Caco-2 (cell line): ENCODE measurements around a stretch of chr16.

GRCh38 chr16:81638423-81639033 is 140.6 kb upstream of the PLCG2 start:
- PRO-cap: no peak
- RRBS: 89% methylated on average over 5 of the region's 16 CpGs

DNA sequence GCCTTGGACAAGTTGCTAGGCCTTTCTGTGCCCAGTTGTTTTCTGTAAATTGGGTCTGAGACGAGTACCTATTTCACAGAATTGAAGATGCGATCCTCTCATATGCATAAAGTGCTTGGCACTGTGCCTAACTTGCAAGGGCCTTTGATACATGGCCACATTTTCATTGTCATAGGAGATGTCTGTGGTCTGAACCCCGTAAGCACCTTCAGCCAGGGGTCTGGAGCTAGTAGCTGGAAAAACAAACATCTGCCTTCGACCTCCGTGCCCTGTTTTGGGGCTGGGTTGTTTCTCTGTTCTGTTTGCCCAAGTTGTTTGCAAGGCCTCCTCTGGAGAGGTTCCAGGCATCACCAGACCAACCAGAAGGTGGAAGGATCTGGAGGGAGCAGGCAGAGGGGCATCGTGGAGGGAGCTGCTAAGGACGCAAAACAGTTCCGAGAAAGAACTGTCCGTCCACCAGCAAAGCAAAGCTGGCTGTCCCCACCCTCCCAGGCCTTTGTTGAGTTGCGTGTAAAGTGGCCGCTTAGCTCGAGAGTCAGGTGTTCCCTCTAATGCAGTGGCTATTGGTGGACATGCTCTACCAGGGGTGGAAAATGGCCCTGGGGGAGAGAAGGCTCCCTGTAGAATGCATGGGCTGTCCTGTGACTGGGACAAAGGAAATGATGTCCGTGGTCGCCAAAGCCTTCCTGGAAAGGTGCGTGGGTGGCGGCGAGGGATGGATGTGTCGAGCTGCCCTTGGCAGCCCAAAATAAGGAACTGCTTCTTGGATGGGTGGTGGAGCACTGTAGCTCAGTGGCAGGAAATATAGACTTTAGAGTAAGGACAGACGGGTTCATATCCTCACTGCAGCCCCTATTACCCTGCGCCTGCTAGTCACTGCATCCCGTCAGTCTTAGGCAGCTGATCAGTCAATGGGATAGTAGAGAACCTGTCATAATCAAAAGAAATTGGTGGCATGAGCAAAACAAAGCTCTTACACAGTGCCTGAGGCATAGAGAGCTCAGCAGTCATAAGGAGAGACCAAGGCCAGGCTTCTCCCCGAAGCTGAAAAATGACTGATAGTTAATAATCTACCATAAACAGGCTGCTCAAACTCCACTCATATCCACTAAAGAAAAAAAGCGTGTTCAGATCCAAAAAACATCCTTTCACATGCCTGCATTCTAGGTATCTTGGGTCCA is 123.8 kb upstream of the PLCG2 start:
- PRO-cap: no peak
- RRBS: no CpG with 5 or more reads among the region's 23 CpGs

DNA sequence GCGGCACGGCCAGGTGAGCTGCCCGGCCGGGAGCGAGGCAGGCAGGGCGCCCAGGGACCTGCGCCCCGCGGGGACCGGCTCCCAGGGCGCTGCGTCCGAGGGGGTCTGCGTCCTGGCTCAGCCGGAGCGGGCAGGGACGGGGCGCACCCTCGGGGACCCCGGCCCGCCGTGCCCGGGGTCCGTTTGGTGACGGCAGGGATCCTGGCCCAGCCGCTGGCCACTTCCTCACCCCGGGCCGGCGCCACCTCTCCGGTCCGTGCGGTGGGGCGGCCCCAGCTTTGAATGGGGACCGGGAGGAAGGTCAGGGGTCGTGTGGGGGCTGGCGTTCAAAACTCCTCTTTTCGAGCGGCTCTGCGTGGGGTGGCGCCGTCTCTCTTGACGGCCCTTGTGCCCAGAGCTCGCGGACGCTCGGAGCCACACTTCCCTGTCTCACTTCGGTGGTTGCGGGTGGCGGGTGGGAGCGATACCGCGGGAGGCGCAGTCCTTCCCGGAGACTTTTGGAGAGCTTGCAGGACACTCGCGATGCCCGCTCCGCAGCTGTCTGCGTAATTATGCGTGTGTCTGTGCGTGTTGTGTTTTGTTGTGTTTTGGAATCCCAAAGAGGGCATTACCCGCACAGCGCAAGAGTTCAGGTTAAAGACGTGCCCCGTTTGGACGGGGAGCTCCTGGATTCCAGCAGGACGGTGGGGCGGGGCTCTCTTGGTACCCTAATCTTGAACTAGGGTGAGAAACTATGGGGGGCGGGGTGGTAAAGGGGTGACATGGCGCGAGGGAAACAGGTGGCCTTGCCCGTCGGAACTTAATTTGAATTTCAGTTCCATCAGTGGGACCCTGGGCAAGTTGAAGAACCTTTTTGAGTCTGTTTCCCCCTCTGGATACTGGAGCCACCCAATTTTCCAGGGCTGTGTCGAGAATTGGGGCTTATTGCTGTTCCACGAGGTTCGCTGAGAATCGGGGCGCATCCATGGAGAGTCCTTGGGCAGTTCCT is 615 bp downstream of the PLCG2 start:
- PRO-cap: no peak
- RRBS: 3% methylated on average over 26 of the region's 78 CpGs

GRCh38 chr16:81946009-81946594 is 65.2 kb downstream of the SDR42E1 start:
- PRO-cap: no peak
- RRBS: no CpG with 5 or more reads among the region's 7 CpGs

DNA sequence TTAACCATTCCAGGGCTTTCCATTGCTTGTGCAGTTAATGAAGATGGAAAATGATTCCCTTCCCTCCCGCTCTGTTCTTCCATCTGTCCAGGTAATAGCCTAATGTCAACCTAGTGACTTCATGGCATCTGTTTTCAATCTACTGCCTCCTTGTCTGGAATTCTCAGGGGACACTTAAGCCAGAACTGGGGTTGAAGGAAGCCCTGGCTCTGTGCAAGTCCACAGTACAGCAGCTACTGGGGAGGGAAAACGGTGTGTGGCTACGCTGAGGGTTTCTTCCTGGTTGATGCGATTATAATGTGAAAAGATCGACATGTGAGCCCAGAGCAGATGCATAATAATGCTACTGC is 206.8 kb downstream of the CDH13 start:
- PRO-cap: no peak
- RRBS: no CpG with 5 or more reads among the region's 5 CpGs

- PRO-cap: no peak
- RRBS: no CpG with 5 or more reads among the region's 5 CpGs
Observed at GRCh38 chr16:83288883-83289233, 518.9 kb upstream of the HSBP1 start.

GRCh38 chr16:83912979-83913555 is 14.2 kb downstream of the MLYCD start:
- PRO-cap: no peak
- RRBS: no CpG with 5 or more reads among the region's 16 CpGs

DNA sequence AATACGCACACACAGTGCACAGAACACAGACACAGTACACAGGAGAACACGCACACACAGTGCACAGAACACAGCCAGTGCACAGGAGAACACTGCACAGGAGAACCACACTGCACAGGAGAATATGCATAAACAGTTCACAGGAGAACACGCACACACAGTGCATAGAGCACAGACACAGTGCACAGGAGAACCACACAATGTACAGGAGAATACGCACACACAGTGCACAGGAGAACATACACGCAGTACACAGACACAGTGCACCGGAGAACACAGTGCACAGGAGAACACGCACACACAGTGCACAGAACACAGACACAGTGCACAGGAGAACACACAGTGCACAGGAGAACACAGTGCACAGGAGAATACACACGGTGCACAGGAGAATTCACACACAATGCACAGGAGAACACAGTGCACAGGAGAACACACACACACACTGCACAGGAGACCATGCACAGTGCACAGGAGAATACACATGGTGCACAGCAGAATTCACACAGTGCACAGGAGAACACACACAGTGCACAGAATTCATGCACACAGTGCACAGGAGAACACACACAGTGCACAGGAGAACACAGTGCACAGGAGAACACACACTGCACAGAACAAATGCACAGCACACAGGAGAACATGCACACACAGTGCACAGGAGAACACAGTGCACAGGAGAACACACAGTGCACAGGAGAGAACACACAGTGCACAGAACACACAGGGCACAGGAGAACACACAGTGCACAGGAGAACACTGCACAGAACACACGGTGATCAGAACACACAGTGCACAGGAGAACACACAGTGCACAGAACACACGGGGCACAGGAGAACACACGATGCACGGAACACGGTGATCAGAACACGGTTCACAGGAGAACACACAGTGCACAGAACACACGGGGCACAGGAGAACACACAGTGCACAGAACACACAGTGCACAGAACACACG is 20.2 kb downstream of the MLYCD start:
- PRO-cap: no peak
- RRBS: no CpG with 5 or more reads among the region's 16 CpGs

- PRO-cap: unidirectional peak, plus-strand start at chr16:84011151
- RRBS: no CpG with 5 or more reads among the region's 7 CpGs
Observed at GRCh38 chr16:84011015-84011255, 31.7 kb downstream of the SLC38A8 start.

DNA sequence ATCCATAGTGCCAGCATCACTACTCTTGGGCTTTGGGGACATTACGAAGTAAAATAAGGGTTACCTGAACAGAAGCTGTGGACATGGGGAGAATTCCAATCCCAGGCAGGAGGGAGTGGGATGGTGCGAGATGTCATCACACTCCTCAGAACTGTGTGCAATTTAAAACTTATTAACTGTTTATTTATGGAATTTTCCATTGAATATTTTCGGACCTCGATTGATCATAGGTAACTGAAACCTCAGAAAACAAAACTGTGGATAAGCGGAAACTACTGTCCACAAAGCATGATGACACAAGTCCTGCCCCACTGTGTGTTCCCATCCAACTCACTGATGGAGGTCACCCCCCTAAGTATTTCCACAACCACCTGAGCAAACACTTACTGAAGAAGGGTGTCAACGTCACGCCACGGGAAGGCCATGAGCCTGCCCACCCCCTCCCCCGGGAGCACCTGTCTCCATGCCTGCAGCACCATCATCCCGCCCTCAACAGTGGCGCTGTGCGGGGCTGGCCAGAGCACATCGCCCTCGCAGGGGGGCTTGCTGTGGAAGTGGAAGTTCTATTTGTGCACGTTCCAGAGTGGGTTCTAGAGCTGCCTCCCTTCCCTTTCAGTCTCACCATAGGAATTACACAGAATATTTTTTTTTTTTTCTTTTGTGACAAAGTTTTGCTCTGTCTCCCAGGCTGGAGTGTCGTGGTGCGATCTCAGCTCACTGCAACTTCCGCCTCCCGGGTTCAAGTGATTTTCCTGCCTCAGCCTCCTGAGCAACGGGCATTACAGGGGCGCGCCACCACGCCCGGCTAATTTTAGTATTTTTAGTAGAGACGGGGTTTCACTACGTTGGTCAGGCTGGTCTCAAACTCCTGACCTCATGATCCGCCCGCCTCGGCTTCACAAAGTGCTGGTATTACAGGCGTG is 4.3 kb upstream of the MBTPS1 start:
- PRO-cap: no peak
- RRBS: no CpG with 5 or more reads among the region's 30 CpGs

- PRO-cap: no peak
- RRBS: no CpG with 5 or more reads among the region's 8 CpGs
Observed at GRCh38 chr16:84177583-84177914, 9.3 kb downstream of the TAF1C start.

- PRO-cap: no peak
- RRBS: no CpG with 5 or more reads among the region's 39 CpGs
Observed at GRCh38 chr16:84184727-84185776, 1.8 kb downstream of the TAF1C start.

DNA sequence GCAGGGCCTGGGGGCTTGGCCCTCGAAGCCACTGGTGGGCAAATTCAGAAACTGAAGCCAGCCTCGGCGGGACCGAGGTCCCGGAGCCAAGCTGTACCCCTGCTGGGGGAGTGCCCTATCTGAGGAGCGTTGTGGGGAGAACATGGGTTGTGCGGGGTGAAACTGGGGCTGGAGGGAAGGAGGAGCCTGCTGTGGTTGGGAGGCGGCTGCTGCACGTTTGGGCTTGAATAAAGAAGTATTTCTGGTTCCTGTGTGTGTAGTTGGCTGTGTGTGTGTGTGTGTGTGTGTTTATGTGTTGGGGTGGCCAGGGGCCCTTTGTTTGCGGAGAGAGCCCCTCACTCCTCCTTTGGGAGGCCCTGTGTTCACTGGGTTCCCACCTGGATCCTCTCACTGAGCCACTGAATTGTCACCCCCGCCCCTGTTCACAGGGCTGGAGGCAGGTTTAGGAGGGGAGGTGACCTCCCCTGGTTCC is 6.0 kb downstream of the ADAD2 start:
- PRO-cap: no peak
- RRBS: no CpG with 5 or more reads among the region's 11 CpGs

GRCh38 chr16:84286520-84287201 is 8.0 kb upstream of the WFDC1 start:
- PRO-cap: no peak
- RRBS: 64% methylated on average over 2 of the region's 17 CpGs

DNA sequence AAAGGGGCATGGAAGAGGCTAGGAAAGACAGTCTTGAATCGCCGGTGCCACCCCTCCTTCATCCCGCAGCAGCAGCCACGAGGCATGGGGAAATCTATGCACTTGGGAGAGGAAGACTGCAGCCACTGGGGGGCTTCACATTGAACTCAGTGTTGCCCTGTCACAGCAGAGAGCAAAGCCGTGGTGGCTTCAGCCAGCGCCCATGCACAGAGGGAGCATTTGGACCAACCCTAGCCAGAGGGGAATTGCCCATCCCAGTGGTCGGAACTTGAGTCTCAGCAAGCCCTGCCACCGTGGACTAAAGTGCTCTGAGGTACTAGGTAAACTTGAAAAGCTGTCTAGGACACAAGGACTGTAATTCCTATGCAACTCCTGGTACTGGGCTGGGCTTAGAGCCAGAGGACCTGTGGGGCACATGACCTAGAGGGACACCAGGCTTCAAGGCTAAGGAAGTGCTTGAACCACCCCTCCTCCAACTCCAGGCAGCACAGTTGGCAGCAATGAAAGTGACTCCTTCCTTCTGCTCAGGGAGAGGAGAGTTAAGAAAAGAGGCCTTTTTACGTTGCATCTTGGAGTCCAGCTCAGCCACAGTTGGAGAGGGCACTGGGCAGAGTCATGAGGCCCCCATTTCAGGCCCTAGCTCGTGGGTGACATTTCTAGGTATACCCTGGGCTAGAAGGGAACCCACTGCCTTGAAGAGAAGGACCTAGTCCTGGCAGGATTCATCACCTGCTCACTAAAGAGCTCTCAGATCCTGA is 35.1 kb upstream of the ATP2C2 start:
- PRO-cap: no peak
- RRBS: no CpG with 5 or more reads among the region's 10 CpGs

GRCh38 chr16:84443450-84443873 is 61.0 kb downstream of the MEAK7 start:
- PRO-cap: no peak
- RRBS: no CpG with 5 or more reads among the region's 11 CpGs

GRCh38 chr16:84500953-84501679 is 3.3 kb downstream of the MEAK7 start:
- PRO-cap: no peak
- RRBS: no CpG with 5 or more reads among the region's 17 CpGs

DNA sequence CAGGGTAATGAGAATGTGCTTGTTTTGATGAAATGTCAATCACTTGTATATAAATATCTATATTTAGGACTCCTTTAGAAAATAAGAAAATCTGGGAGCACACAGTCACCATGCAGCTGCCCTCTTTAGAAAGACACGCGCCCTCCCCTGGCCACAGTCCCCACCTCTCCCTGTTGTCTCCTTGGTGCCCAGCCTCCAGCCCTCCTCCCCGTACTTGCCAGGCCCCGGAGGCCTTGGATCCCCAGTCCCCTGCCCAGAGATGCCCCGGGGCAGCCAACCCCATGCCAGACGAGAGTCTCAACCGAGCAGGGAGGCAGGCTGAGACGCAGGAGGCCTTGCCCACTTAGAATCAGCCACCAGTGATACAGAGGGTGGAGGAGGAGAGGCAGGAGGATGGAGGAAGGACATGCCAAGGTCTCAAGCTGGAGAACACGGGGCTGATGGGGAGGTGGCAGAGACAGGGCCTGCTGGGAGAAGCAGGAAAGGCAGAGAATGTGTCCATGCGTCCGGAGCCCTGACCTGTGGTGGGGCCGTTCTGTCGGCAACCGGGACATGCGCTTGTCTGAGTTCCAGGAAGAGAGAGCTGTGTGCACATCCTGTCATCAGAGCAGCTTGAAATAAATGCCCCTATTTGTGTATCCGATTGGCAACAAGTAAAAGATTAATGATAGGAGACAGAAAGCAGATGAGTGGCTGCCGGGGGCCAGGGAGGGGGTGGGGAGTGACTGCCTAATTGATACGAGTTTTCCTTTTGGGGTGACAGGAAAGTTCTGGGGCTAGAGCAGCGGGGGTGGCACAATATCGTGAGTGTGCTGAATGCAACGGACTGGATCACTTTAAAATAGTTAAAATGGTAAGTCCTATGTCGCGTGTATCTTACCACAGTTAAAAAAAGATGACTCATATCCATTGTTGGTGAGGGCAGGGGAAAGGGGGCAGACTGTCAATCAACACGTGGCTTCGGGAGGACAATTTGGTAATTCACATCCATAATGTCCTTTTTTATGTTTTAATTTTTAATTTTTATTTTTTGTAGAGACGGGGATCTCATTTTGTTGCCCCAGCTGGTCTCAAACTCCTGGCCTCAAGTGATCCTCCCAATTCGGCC is 44.7 kb upstream of the MEAK7 start:
- PRO-cap: no peak
- RRBS: 95% methylated on average over 2 of the region's 27 CpGs

DNA sequence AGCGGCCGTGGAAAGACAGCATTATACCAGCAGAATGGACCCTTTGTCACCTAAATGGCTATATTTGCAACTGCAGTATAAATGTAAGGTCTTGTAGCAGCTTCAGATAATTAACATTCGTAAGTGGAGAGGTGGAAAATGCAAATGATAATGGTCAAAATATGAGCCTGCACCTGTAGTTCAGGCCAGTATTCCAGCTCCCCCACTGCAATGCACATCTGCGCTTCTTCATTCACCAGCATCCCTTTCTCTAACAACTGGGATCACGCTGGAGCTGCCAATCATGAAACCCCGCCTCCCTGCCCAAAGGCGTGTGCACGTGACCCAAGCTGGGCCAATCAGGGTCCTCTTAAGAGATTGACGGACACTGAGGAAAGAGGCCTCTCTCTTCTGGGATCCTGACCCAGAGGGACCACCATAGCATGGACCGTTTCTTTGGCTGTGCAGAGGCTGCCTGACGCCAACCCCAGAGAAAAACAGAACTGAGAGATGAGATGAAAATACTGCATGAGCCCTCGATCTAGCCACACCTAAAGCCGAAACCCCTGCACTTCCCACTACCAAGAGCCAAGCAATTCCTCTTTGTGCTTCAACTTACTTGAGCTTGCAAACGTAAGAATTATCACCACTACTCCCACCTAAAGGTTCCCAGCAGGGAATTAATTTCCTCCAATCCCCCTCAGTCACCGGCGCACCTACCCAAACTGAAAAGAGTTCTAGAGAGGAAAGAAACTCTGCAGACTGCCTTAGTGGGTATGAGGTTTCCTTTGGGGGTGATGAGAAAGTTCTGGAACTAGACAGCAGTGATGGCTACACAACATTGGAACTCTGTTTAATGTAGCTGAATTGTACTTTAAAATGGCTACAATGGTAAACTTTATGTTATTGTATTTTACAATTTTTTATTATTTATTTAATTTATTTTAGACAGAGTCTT is 31.9 kb downstream of the COTL1 start:
- PRO-cap: no peak
- RRBS: no CpG with 5 or more reads among the region's 16 CpGs

- PRO-cap: no peak
- RRBS: no CpG with 5 or more reads among the region's 12 CpGs
Observed at GRCh38 chr16:84600635-84601408, 17.1 kb downstream of the COTL1 start.